RPMI7951 (cell line): ENCODE data around the genes PLEKHA7 and PIK3C2A.

DNA sequence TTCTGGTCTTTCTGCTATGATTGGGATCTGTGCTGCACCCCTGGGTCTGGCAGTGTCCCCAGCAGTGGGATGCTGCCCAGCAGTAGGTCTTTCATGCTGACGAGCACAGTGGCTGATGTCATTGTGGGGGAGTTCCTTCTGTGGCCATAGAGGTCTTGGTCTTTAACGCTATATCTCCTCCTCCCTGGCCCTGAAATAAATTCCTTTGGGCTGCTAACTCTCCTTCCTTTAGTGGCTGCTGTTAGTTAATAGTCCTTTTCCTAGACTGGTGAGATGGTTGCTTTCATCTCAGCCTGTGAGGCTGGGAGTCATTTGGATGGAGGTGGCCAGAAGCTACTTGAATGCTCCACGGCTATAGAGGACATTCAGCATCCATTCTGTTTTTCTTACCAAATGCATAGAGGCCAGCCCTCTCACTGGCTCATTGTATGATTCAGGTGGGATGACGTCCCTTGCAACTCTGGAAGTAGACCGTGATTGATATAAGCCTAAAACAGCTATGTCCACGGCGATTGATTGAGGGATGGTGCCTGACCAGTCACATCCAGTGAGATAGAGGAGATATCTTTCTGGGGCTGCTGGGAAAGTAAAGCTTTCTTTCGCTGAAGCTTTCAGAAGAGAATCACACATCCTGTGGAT lies 136.5 kb downstream of the TEAD1 start:
- RAMPAGE, long total RNA: no peak

DNA sequence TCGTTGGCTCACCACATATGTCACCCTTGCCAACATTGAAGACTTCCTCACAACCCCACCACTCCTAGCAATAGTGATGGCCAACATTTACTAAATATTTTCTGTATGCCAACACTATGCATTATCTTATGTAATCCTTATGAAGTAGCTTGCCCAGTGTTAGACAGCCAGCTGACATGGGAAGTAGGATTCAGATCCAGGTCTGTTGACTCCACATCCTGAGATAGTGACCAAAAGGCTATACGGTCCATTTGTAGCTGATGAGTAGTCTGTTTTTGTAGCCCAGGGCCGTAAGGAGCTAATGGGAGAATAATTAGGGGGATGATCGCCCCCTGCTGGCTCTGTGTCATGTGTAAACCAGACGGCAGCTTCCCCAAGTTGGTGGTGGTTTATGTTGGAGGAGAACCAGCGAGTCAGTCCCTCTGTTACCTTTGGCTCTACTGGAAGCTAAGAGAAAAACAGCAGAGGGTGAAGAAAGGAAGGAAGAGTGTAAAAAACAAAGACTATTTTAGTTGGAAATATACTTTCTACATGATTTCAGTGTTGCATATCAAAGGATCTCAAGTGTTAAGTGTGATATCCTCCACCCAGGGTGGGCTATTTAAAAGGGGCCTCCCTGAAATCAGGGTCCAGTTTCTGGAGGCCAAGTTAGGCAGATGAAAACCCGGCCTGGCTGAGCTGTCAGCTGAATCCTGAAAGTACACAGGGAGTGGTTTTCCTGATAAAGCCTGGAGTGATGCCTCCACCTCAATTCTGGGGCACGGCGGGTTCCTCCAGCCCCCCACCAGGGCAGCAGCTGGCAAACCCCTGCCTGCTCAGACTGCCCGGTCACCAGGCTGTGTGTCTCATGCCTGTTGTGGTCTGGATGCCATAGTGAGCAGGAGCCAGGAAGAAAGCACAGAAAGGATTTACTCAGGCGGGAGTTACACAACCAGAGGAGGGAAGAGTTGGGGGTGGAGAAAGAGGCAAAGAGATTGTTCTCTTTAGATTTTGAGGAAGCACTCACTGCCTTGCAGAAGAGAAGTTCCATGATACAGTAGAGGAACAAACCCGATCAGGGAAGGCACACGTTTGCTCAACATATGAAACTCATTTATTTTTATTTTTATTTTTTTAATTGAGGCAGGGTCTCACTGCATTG lies 120.1 kb upstream of the RASSF10 start:
- RAMPAGE, long total RNA: no peak

GRCh38 chr11:12897796-12898276 lies 111.3 kb upstream of the RASSF10 start:
- RAMPAGE, long total RNA: no peak

DNA sequence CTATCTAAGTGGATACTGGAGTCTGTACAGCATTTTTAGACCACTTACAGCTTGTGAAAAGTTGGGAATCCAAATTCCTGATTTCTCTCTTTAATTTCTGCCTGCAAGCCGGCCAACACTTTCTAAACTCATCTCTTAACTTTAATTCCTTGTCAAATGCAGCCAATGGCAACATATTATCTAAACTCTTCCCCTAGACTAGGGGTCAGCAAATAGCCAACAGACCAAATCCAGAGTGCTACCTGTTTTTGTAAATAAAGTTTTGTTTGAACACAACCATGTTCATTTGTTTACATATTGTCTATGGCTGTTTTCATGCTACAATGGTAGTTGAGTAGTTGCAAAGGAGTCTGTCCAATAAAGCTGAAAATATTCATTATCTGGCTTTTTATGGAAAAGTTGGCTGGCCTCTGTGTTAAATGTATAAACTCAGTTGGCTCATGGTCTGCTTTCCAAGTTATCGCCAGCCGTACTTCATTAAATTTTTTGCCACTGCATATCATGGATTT lies 37.2 kb upstream of the RASSF10 start:
- RAMPAGE, long total RNA: no peak

- RAMPAGE, long total RNA: no peak
These were observed 42.2 kb downstream of the RASSF10 start for GRCh38 chr11:13051331-13051738.

GRCh38 chr11:13294582-13295161 lies 17.1 kb downstream of the BMAL1 start:
- RAMPAGE, long total RNA: no peak

- RAMPAGE, long total RNA: no peak
These were observed 118.9 kb downstream of the FAR1 start for GRCh38 chr11:13787425-13787789.

DNA sequence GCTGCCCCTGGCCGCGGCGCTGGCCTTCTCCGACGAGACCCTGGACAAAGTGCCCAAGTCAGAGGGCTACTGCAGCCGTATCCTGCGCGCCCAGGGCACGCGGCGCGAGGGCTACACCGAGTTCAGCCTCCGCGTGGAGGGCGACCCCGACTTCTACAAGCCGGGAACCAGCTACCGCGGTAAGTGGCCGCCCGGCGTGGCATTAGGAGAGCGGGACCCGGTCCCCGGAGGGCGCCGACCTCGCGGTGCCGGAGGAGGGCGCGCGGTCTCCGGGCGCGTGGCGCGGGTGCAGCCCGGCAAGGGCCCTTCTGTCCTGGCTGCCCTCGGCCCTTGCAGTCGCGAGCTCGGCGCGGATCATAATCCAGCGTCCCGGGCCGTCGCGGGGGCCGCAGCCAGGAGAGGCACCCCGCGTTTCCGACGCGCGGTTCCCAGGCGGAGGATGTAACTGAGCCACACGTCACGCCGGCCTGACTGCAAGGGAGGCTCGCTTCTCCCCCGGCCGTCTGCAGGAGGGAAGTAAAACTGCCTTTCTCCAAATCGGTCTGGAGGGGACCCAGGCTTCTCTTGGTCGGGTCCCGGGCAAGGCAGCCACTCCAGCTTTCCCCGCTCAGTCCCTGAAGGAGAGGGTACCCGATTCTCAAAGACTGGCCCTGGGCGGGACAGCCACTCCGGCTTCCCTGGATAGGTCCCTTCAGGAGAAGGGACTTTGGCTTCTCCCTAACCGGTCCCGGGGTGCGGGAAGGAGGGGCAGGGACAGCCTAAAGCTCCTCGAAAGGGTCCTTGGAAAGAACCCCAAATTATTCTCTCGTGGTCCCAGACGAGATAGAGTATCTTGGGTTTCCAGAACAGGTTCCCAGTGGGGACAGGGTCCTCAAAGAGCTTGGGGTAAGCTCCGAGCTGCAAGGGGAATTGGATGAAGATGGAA lies 703 bp downstream of the SPON1 start:
- RAMPAGE, long total RNA: no peak

- RAMPAGE, long total RNA: no peak
These were observed 63.4 kb upstream of the RRAS2 start for GRCh38 chr11:14422240-14422880.

DNA sequence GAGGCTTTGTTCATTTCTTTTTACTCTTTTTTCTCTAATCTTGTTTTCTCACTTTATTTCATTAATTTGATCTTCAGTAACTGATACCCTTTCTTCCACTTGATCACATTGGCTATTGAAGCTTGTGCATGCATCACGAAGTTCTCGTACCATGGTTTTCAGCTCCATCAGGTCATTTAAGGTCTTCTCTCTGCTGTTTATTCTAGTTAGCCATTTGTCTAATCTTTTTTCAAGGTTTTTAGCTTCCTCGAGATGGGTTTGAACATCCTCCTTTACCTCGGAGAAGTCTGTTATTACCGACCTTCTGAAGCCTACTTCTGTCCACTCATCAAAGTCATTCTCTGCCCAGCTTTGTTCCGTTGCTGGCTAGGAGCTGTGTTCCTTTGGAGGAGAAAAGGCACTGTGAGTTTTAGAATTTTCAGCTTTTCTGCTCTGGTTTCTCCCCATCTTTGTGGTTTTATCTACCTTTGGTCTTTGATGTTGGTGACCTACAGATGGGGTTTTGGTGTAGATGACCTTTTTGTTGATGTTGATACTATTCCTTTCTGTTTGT lies 44.1 kb upstream of the PDE3B start:
- RAMPAGE, long total RNA: no peak

- RAMPAGE, long total RNA: no peak
These were observed 419 bp downstream of the PDE3B start for GRCh38 chr11:14643915-14644531.

- RAMPAGE, long total RNA: no peak
These were observed 587.1 kb downstream of the SOX6 start for GRCh38 chr11:15769233-15769677.

DNA sequence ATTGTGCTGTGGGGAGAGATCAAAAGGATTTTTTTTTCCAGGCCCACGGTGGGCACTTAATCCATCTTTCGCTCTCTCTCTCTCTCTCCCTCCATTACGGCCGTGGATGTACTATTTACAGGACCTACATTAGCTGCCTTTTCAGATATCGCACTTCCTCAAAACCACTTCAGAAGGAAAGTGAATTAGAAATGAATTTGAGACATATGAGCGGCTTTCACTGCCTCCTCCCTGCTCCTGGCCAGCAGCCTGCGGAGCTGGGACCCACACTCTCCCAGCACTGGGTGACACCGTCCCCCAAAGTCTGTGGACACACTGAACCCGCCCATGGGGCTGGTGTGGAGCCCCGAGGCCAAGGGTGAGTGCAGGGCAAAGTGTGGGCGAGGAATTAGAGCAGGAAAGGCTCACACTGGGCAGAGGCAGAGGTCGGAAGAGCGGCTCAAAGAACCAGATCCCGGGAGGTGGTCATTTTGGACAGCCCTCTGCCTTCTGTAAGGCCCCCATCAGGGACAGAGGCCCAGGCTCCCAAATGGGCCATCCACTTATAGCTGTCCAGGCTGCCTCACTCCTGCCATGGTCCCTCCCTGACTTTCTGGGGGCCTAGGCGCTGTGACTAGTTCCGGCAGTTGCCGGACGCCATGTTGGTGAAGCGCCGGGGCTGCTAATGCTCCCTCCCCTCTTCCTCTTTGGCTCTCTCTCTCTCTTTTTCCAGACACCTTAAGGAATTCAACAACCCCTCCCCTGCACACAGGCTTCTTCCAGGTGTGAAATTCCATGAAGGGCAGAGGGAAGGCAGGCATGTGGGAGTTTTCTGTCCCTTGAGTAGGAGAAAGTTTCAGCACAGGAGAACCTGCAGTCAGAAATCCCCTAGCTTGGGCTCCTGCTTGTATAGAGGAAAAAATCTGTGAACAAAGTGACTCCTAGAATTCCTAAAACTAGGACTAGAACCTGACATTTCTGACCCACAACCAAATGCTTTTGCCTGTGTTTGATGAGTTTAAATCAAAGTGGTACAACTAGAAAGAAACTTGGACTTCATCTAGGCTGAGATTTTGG lies 445.7 kb downstream of the SOX6 start:
- RAMPAGE, long total RNA: no peak

DNA sequence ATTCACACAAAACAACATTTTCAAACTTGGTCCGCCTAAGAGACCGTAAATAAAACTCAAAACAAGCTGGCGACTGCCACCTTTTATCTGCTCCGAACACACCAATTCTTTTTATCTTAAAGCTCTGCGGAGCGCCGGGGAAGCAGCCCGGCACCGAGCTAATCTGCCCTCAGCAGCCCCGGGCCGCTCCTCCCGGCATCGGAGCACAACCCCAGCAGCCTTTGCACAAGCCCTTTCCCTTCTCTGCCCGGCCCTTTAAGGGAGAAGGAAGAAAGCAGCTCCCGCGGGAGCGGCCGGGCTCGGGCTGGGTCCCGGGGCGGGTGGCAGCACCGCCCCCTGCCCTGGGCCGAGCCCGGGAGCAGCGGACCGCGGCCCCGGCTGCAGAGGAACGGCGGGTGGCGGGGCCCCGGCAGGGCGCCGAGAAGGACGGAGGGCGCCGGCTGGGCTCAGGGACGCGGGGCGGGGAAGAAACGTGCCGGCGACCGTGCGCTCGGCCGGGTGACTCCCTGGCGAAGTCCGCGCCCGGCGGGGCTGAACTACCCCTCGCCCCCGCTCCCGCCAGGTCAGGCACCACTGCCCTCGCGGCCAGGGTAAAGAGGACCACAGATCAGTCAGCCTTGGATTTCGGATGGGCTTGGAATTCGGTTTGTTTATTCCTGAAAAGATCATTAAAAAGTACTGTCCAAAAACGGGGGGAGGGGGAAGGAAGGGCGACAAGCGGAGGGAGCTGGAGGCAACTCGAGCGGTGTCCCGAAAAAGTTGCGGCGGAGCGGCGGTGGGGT lies 133.5 kb upstream of the C11orf58 start:
- RAMPAGE, long total RNA: no peak

GRCh38 chr11:16779223-16780107 lies 41.0 kb downstream of the C11orf58 start:
- RAMPAGE, long total RNA: no peak

DNA sequence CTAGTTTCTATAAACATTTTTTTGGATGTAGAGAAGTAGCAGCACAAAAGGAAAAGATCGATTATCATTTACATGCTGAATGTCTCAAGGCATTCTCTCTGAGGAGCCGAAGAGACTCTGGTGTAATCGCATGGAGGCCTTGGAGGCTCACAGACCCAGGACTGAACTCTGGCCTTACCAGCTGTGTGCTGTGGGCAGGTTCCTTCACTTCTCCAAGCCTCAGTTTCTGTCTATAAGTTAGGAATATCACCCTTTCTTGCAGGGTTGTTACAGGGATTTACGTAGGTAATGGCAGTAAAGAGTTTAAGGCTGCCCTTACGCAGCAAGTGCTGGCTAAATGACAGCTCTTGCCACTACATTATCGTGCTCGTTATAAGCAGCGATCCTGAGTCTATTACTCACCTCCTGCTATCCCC lies 87.3 kb downstream of the C11orf58 start:
- RAMPAGE, long total RNA: no peak

GRCh38 chr11:16826136-16826819 lies 87.8 kb downstream of the C11orf58 start:
- RAMPAGE, long total RNA: no peak

DNA sequence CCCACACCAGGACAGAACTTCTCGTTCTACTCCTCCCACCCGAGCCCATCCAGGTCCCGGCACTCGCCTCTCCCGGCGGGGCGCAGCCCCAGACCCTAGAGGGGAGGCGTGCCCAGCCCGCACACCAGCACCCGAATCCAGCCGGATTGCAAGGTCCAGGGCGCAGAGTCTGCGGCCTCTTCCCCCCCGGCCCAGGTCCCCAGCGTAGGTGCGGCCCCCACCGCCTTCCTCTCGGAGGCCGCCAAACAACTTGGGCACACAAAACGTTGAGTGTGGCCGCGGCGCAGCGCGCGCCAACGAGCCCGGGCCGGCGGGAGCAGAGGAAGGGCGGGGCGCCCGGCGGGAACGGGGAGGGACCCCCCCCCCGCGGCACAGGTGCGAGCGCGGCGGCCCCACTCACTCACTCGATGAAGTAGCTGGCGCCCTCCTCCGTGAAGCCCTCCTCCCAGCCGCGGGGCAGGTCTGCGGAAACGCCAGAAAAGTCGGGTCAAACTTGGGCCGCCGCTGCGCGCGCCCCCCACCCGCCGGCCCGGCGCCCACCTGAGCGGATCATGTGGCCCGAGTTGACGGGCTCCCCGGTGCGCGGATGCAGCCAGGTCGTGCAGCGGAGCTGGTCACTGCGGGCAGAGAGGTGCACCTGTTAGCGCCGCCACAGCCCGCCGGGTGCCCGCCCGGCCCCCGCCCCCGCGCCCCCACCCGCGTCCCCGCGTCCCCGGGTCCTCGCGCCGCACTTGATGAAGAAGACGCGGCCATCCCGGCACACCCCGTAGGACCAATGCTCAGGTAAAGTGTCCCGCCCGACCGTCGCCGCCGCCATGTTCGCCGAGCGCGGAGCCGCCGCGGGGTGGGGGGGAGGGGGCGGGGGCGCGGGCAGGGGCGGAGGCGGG lies at the start of gene PLEKHA7:
TSS of gene PLEKHA7 (minus strand) at position 830 of the 887 bp plus-strand sequence.
- RAMPAGE, long total RNA: no peak

DNA sequence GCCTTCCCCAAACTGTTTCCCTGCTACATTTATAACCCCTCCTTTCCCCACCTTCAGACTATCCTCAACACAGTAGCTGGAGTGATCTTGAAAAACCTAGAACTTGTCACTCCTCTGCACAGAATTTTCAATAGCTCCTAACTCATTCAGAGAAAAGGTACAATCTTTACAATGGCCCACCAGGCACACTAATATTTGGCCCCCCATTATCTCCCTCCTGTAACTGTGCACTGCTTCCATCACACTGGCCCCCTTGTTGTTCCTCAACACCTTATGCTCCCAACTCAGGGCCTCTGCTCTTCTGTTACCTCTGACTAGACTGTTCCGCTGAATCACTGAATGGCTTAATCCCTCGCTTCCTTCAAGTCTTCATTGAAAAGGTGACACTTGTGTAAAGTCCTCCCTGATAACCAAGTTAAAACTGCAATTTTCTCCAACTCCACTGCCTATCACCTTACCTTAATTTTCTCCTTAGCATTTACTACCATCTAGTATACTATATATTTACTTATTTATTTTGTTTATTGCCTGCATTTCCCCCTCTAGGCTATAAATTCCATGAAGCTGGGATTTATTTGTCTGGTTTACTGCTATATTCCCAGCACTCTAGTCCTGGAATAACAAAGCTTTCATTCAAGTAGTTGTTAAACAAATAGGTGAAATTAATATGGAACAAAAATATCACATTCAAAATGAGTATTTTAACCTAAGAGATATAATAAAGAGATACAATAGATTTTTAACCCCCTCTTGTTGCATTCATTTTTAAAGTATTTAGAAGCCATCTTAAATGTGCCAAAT lies 21.8 kb downstream of the PIK3C2A start:
- RAMPAGE, long total RNA: no peak

DNA sequence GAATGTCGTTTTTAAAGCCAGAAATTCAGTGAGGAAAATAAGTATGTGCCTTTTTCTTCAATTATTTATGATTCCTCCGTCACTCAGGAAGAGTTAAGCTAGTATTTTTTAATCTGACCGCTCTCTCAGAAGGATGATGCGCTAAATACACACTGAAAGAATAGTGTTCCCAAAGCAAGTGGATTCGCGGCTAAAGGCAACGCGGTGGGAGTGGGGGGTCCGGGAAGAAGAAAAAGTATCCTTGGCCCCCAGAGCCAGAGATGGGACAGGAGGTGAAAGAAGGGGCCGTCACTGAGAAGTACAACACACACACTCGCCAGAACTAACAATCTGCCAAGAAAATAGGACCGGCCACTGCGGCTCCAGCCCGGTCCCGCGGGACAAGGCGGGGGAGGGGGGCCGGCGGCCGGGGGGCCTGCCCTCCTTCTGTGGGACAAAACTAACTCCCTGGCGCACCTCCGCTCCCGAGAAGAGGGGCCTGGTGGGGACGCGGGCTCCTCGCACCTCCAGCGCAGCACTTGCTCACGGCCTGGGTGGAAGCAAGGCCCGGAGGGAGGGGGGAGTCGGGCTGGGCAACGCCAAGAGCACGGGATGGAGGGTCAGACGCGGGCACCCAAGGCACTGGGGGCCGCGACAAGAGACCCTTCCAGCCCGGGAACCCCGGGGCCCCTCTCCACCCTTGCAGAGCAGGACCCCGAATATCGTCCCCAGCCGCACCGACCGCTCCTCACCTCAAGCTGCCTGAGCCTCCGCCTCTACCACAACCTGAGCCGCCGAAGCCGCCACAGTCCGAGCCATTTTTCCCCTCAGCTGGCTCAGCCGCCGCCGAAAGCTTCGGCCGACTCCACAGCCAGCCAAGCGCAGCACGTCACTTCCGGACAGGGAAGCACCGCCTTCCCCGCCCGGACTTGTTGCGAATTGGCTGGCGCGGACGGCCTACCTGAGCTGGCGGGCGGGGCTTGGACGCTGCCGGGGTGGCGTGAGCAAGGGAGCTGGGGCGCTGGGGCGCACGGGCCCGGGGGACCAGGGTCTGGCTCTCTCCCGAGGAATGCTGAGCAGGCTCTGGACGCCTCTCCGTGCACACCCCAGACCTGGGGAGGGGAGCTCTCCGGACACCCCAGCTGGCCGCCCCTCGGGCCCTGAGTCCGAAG lies at the start of gene PIK3C2A:
TSS of gene PIK3C2A (minus strand) at position 870 of the 1,151 bp plus-strand sequence.
- RAMPAGE, long total RNA: no peak